A172 (cell line): ENCODE data around the genes KLRD1, KLRK1, YBX3, TAS2R8, TAS2R50 and PRB4.

GRCh38 chr12:9707455-9707706 lies 37.9 kb downstream of the CLEC2D start:
- RAMPAGE, long total RNA = no peak

- RAMPAGE, long total RNA = no peak
Measured at GRCh38 chr12:9751510-9752505, 8.9 kb downstream of the CD69 start.

DNA sequence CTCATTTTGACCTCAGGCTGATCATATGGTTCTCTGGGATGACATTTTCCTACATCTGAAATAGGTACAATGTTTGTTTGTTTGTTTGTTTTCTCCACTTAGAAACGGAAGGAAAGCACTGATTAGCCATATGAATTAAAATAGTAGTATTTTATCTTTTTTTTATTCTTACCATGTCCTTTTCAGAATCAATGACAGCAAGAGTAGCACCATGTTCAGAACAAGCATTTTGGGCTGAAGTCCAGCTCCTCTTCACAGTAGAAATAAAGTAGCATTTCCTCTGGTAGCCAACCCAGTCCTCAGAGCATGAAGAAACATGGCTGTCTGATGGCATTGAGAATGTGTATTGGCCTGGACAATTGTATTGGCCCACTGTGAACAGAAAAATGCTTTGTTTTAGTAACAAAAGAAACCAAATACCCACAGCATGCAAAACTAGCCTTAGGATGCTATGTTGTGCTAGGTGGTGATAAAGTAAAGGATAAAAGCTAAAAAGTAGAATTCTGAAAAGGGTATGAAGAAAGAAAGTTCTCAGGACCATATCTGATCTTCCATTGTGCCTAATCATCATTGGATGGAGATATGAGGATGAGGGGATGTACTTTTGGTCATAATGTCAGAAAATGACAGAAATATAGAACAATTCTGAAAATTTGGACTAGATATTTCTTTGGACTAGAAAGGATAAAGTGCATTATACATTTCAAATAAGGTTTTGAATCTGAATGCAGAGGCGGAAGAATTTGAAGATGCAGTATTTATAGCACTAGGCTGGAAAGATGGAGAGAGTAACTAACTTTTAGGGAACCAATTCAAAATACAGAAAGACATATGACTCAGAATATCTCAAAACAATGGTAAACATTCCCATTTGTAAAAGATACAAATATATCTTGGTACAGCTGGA lies 5.6 kb downstream of the CD69 start:
- RAMPAGE, long total RNA = no peak

DNA sequence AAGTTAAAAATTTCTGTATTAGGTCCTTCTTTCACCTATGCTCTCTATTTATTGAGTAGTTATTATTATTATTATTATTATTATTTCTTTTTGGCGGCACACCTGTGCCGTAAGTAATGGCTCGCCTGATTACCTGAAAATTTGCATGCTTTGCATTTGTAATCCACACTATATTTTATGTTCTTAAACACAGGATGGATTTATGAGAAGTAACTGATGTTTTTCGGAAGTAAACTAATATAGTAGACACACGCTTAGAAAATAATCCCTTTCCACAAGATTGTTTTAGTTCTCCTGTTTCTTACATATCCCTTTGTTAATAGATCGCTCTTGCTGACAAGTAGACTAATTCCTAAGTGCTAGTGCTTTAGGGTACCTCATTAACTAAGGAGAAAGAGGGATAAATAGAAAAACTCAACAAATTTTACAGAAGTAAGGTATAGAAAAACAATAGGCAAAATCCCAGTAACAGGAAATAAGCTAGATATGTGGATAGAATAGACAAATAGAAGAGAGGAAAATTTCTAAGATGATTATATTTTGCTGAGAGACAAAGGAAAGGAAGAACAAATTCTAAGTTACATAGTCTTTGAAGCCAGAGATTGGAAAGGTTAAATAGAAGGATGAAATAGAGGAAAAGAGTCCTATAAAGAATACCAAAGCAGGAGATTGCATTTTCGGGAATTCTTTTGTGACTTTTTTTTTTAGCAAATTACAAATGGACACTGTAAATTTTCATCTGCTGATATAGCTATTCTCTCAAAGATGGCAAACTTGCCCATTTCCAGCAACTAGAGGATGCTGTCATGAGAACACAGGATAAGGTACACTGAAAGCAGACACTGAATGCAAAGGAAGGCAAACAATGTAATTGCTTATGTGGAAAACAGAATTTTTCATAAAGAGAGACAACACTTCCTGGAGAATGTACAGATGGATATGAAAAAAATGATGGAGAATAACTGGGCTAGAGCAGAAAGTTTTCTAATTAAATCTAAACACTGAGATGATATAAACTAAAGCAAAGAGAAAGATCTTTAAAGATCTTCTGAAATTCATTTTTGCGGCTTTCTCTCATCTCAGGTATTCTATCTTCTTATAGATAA lies 922 bp downstream of the CD69 start:
- RAMPAGE, long total RNA = no peak

- RAMPAGE, long total RNA = no peak
Measured at GRCh38 chr12:10027491-10028068, 2.9 kb upstream of the CLEC9A start.

GRCh38 chr12:10222056-10222686 lies 9.5 kb downstream of the GABARAPL1 start:
- RAMPAGE, long total RNA = no peak

- RAMPAGE, long total RNA = no peak
Measured at GRCh38 chr12:10224011-10224591, 11.4 kb downstream of the GABARAPL1 start.

- RAMPAGE, long total RNA = no peak
Measured at GRCh38 chr12:10307721-10308207, at the start of gene KLRD1. KLRD1 (plus strand) TSS chr12:10307870.

- RAMPAGE, long total RNA = no peak
Measured at GRCh38 chr12:10362193-10362582, 27.7 kb downstream of the KLRK1 start.

DNA sequence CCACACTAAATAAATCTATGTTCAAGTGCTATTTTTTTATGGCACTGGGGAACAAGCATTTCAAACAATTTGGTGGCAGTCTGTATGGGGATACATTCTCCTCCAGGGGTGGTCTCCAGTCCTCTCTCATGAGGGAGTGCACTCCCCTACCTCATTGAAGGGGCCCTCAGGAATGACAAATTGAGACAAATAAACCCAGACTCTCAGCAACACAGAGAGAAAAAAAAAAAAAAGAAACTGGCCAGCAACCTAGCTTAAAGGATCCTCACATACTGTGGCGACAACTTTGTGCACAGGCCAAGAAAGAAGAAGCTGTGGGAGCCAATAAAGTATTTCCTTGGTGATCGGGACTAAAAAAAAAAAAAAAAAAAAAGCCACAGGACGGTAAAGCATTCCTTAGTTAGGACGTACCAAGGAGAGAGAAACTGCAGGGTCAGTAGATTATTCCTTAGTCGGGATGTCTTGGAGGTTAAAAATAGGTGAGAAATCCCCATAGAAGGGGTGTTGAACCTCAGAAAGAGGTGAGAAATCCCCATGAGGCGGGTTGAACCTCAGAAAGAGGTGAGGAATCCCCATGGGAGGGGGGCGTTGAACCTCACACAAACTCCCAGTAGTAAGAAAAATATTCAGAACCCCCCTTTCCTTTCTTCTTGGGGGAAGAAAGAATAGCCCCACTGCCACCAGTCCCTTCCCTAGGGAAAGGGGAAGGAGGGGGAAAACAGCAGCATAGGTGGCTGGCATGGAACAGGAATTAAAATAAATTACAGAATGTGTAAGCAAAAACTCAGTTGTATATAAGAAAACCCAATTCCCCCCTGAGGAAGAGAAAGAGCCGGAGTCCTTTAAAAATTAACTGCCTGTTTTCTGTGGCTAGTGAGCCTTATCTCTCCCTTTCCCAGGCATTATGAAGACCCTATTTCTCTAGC lies 27.0 kb downstream of the KLRK1 start:
- RAMPAGE, long total RNA = no peak

DNA sequence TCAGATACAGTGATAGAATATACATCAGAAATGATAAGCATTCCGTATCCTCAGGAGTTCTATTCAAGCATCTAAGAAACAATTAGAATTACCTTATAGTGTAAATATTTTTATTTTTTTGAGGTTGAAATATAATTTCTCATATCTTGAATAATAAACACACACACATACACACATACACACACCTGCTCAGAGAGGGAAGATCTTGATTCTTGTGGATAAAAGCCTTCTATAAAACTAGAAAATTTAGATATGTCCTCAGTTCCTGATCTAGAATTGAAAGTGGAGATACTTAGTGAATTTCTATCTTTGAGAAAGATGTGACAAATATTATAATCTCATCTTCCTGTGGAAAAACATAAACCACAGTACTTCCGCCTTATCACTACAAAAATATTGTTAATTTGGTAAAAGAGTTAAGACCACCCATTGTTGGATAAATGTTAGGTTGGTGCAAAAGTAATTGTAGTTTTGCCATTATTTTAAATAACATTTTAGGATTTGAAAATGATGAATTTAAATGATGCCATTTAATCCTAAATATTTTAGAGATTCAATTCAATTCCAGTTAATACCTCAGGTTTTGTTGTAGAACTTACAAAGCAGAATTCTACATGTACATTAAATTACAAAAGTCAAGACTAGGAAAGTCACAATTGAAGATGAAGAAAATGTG lies at the start of gene KLRK1:
KLRK1 (minus strand) TSS at position 284 of the 676 bp plus-strand sequence.
- RAMPAGE, long total RNA = no peak

DNA sequence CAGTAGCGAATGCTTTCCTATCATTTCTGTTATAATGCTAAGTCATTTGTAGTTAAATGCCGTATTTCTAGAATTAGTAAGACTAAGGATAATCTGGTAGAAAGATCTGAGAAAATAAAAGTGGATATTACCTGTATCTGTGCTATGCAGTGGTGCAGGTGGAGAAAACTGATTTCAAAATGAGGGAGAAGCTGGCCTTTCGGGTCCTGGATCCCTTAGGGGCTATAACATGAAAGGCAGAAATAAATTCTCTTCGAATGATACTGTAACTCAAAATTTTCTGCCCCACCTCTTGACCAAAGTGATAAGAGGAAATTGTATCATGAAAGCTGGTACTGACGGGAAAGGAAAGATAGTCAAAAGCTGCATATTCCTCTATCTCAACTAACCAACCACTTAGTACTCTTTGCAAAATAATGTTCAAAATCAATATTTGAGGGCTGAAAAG lies 14.0 kb downstream of the MAGOHB start:
- RAMPAGE, long total RNA = no peak

- RAMPAGE, long total RNA = no peak
Measured at GRCh38 chr12:10722973-10723859, at the start of gene YBX3. YBX3 (minus strand) TSS chr12:10723323.

DNA sequence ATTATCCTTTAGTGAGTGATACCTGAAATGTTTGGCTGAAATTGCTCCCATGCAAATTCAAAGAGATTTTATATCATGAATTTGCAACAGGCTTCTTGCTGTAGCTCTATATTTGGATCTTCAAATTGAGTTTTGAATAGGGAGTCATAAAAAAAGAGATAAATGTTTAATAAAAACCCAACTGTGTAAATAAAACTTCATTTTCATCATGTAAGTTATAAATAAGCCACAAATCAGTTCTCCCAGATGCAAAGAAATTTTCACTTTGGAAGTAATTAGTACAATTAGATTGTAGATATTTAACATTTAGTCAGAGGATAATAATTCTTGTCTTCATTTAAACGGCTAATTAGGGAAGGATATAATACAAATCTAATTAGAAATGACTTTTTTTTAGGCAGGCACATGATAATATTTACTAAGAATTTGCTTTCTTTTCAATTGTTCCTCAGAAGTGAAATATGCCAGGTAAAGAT lies at the start of gene TAS2R8:
TAS2R8 (minus strand) TSS at position 56 of the 476 bp plus-strand sequence.
- RAMPAGE, long total RNA = no peak

DNA sequence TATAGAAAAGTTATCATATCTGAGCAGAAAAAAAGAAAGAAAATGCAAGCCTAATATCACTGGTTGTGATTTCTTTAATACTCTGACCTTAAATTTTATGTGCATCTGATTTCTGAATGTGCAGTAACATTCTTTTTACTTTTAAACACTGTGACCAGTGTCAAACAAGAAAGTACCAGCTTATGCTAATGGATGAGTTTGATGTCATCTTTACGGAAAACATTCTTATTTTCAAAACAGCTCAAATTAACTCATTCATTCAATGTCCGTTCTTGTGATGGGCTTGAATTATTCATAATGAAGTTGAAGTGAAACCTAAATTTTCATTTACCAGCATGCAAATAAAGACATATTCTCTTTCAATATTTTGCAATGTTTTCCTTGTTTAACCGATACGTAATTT lies at the start of gene TAS2R50:
TAS2R50 (minus strand) TSS at position 69 of the 403 bp plus-strand sequence.
- RAMPAGE, long total RNA = no peak

GRCh38 chr12:11151167-11151618 lies 16.7 kb upstream of the TAS2R30 start:
- RAMPAGE, long total RNA = no peak

- RAMPAGE, long total RNA = no peak
Measured at GRCh38 chr12:11310227-11310774, at the start of gene PRB4. PRB4 (minus strand) TSS chr12:11310436.

DNA sequence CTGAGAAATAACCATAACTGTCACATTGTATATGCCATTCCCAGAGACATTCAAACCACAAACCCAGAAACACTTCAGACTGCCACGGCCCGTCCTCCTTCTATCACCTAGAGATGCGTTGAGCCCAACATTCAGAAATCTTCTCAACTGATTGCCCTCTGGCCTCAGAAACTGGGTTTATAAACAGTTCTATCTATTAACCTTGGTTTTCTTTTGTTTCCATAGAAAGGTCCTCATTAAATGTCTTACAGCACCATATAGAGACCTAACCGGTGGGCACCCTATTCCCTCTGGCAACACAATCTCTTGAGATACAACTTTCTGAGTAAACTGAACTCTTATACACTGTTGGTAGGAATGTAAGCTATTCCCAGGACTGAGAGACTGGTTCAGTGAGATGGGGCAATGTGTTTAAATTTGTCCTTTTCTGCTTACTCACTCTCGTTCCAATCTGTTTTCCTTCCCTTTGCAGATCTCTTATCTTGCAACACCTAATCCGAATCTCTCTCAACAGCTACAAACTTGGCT lies 26.2 kb upstream of the ETV6 start:
- RAMPAGE, long total RNA = no peak

- RAMPAGE, long total RNA = no peak
Measured at GRCh38 chr12:11653177-11654058, 3.9 kb downstream of the ETV6 start.

DNA sequence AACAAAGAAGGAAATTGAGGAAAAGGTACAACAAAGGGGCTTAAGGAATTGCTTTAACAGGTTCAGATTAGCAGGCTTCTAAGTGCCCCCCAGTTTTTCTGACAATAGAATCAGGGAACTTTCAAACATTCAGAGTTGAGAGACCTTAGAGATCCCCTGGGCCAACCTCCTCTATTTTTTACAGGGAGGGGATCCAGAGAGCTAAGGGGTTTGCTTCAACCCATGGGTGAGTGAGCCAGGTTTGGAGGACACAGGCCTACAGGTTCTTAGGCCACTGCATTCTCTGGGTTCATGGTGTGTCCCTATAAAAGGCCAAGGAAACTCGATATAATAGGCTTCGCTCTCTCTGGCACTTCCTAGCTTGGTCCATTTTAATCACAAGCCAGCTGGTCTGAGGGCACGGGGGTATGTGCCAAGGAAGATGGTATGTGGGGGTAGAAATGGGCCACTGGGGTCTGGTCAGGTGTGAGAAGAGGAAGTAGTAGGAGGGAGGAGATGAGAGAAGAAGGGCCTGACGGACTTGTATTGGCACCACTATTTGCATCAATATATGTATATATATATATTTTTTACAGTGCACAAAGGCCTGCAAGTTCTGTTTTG lies 4.8 kb downstream of the ETV6 start:
- RAMPAGE, long total RNA = no peak